ENCODE measurements around a stretch of chr7.

DNA sequence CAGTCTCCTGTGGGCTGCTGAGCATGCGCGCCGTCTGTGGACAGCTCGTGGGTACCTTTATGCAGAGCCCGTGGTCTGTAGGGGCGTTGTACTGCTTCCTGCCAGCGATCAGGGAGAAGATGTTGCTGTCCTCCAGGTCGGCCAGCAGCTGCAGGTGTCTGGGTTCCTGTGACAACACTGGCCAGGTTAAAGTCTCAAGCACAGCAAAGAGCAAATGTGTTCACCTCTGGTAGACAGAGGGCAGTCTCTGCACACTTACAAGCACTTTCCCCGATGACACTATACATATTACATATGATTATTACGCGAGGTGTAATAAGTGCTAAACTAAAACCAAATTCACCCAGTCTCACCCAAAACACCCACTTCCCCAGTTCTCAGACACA lies 49.5 kb upstream of the DDC start:
- RAMPAGE, long total RNA = no peak
- RRBS = no CpG with 5 or more reads among the region's 11 CpGs

DNA sequence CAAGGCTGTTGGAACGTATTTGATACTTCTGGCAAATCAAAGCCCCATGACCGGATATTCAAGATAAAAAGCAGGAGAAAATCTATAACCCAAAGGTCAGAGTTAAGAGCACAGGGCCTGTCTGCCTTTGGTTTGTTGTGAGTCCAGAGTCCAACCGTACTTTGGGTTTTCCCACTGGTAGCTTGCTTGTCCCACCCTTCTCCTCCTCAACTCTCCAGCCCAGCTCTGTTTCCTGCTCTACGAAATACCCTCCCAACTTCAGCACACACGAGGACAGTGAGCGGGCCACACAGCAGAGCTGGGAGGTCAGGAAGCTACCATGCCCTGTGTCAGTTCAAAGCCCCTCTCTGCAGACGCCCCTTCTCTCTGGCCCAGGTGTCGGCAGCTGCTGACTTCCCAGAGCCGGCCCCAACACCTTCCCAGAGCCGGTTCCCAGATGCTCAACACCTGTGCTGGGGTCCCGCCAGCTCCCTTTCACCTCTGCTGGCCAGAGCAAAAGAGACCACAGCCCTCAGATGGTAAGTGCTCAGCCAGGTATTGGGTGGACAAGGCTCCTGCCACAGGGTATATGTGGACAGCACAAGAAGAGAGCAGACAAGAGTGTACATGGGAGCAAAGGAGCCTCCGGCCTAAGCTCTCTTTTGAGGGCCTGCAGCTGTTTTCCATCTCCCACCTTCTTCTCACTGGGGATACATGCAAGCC lies 50.0 kb upstream of the DDC start:
- RAMPAGE, long total RNA = no peak
- RRBS = no CpG with 5 or more reads among the region's 12 CpGs

DNA sequence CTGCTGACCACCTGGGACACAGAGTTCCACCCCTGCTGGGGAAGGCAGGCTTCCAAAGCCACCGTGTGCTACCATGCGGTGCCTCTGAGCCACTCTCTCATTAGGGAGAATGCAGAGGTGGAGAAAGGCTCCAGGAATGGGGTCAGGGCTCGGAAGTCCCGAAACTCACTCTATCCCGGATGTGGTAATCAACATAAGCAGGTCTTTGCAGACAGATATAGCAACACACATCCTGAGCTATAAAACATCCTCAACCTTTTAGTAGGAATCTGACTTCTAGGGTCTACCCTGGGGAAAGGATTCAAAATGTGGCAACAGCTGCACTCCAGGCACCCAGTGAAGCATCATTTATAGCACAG lies 91.4 kb upstream of the DDC start:
- RAMPAGE, long total RNA = no peak
- RRBS = no CpG with 5 or more reads among the region's 5 CpGs

DNA sequence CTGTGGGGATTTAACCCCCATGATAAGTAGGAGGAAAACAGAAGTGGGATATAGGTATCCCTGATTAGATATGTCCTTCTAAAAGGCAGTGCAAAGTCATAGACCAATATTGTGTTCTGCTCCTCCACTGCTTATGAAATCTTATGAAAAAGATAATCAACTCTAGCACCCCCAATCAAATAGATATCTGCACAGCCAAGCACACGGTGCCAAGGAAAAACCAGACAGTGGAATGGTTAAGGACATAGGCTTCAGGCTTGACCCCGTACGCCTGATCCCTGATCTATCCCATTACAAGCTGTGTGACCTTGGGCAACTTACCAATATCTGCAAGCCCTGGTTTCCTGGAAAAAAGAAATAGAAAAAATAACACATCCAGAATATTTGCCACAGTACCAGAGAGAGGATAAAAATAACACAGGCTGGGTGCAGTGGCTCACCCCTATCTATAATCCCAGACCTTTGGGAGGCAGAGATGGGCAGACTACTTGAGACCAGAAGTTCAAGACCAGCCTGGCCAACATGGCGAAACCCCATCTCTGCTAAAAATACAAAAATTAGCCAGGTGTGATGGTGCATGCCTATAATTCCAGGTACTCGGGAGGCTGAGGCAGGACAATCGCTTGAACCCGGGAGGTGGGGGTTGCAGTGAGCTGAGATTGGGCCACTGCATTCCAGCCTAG lies 56.9 kb downstream of the GRB10 start:
- RAMPAGE, long total RNA = no peak
- RRBS = no CpG with 5 or more reads among the region's 7 CpGs

GRCh38 chr7:50733419-50733994 lies 49.2 kb downstream of the GRB10 start:
- RAMPAGE, long total RNA = no peak
- RRBS = no CpG with 5 or more reads among the region's 6 CpGs

- RAMPAGE, long total RNA = no peak
- RRBS = 23% methylated on average over 9 of the region's 40 CpGs
These were observed 740 bp downstream of the GRB10 start for GRCh38 chr7:50781941-50782371.

GRCh38 chr7:50792396-50793296 lies 9.9 kb upstream of the GRB10 start:
- RAMPAGE, long total RNA = no peak
- RRBS = 2% methylated on average over 70 of the region's 119 CpGs

- RAMPAGE, long total RNA = no peak
- RRBS = no CpG with 5 or more reads among the region's 16 CpGs
These were observed 245.2 kb upstream of the GRB10 start for GRCh38 chr7:51027710-51028542.

- RAMPAGE, long total RNA = no peak
- RRBS = 95% methylated on average over 2 of the region's 33 CpGs
These were observed 246.2 kb upstream of the GRB10 start for GRCh38 chr7:51028543-51029666.

GRCh38 chr7:51121806-51122626 lies 194.6 kb downstream of the COBL start:
- RAMPAGE, long total RNA = no peak
- RRBS = no CpG with 5 or more reads among the region's 12 CpGs

GRCh38 chr7:51141392-51141966 lies 175.1 kb downstream of the COBL start:
- RAMPAGE, long total RNA = no peak
- RRBS = no CpG with 5 or more reads among the region's 4 CpGs

- RAMPAGE, long total RNA = no peak
- RRBS = no CpG with 5 or more reads among the region's 4 CpGs
These were observed 1.9 kb downstream of the COBL start for GRCh38 chr7:51314729-51315063.

DNA sequence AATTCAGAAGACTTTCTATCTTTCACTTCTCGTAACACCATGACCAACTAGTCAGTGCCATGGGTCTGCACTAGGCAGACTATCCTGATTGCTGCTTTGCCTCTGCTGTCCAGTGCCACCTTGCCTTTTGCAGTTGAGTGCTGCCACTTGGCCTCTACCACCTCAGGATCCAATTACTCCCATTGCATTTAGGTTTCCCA lies 161.4 kb upstream of the POM121L12 start:
- RAMPAGE, long total RNA = no peak
- RRBS = no CpG with 5 or more reads among the region's 1 CpG

- RAMPAGE, long total RNA = no peak
- RRBS = no CpG with 5 or more reads among the region's 4 CpGs
These were observed 202.1 kb downstream of the POM121L12 start for GRCh38 chr7:53237288-53238162.

GRCh38 chr7:53984839-53985256 lies 557.3 kb upstream of the VSTM2A start:
- RAMPAGE, long total RNA = no peak
- RRBS = no CpG with 5 or more reads among the region's 3 CpGs

DNA sequence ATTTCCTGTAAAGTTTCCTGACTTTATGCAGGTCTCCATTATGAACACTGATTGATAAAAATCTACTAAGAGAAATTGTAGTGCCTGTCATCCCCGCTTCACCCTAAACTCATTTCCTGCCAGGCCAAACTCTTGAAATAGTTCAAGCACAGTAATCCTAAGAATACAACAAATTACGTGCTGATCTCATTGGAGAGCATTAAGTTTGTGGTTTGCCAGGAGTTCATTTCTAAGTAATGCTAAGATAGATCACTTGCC lies 52.3 kb upstream of the SEC61G start:
- RAMPAGE, long total RNA = no peak
- RRBS = no CpG with 5 or more reads among the region's 2 CpGs

DNA sequence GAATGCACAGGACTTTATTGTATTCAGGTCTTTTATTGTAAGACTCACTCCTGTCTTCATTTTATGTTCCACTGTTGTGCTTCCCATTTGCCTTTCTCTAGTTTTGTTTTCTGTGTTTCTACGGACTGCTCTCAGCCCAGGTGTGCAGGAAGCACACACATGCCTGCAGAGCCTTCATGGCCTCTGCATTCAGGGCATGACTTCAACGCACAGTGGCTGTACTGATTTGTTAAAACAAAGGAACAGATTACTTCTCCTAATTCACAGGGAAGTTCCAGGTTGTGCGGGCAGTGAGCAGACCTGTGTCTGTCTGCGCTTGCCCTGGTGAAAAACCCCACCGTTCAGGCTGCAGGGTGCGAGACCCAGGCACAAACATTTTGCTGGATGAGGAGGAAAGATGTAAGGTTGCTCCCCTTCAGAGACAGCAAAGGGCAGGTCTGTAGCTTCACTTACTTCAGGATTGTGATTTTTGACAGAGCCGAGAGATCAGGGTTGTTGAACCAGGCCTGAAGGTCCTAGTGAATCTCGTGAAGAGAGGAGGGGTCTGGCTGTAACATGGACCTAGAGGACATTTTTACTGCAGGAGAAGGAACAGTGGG lies 1.2 kb upstream of the EGFR start:
- RAMPAGE, long total RNA = no peak
- RRBS = no CpG with 5 or more reads among the region's 8 CpGs

- RAMPAGE, long total RNA = no peak
- RRBS = no CpG with 5 or more reads among the region's 4 CpGs
These were observed 54.2 kb downstream of the EGFR start for GRCh38 chr7:55072757-55073626.

DNA sequence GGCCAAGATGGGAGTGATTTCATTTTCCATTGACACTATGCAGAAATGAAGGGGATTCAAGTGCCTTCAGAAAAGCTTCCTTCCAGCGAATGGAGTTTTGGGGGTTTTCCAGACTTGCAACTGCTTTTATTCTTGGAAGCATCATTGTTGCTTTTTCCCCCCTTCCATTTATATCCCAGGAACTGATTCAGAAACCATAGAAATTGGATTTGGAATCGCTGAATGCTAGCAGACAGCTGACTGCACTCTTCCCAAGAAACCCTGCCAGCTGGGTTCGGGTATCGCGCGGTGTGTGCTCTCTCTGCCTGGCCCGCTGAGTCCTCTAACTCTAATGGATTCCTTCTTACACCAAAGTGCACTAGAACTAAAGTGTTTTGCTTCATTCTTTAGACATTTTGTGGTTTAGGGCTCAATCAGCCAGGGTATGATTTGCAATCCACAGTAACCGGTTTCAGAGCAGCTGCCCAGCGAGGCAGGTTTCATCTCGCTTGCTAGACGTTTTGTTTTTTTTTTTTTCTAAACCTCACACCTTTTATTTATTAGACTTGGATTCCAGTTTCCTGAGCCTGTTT lies 92.1 kb downstream of the EGFR start:
- RAMPAGE, long total RNA = no peak
- RRBS = no CpG with 5 or more reads among the region's 11 CpGs

DNA sequence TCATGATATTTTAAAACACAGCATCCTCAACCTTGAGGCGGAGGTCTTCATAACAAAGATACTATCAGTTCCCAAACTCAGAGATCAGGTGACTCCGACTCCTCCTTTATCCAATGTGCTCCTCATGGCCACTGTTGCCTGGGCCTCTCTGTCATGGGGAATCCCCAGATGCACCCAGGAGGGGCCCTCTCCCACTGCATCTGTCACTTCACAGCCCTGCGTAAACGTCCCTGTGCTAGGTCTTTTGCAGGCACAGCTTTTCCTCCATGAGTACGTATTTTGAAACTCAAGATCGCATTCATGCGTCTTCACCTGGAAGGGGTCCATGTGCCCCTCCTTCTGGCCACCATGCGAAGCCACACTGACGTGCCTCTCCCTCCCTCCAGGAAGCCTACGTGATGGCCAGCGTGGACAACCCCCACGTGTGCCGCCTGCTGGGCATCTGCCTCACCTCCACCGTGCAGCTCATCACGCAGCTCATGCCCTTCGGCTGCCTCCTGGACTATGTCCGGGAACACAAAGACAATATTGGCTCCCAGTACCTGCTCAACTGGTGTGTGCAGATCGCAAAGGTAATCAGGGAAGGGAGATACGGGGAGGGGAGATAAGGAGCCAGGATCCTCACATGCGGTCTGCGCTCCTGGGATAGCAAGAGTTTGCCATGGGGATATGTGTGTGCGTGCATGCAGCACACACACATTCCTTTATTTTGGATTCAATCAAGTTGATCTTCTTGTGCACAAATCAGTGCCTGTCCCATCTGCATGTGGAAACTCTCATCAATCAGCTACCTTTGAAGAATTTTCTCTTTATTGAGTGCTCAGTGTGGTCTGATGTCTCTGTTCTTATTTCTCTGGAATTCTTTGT lies 162.3 kb downstream of the EGFR start:
- RAMPAGE, long total RNA = no peak
- RRBS = no CpG with 5 or more reads among the region's 22 CpGs